Lower leg skin (tissue), 2 donors: ENCODE results near the genes FOCAD, IFNA21, IFNA10 and CDKN2B.

DNA sequence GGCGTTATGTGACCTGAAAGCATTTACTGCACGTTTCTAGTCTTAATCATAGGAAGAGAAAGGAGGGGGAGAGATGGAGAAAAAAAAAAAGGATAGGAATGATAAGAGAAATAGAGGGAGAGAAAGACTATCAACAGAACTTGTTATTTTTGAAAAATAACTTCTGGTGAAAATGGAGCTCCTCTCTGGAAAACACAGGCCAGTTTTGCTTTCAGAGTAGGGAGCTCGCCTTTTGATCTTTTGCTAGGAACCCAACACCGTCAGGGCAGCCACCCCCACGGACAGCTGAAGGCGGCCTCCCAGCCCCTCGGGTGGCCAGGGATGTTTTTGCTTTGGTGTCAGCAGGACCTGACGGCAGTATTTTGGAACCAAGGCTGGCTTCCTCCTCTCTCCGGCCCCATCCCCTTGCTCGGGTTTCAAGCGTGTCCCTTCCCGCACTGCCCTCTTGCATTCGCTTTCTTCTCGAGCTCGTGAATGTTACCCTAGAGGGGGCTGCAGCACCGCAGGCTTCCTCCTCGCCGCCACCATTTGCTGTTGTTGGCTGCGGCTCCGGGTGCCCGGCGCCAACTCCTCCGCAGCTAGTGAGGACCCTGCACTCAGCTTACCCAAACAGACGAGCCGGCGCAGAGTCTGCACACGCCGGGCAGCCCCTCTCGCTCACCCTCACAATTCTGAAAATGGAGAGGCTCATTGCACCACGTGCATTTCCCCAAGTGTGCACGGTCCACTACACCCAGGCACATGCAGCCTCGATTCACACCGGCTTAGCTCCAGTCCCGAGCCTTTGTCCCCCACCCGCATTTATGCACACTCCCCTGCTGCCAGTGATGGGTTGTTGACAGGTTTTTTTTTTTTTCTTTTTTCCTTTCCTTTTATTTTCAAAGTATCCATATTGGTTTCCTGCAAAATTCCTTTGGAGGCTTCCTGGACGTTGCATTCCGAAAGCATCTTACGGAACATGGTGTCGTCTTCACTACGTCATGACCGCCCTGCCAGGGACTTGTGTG, 35.5 kb upstream of the ADAMTSL1 start:
- PRO-cap, result unidirectional peak, minus-strand start at position 439 of the sequence
- RAMPAGE, long total RNA, 2 experiments, result no peak in any of the 2 experiments

- PRO-cap, result no peak
- RAMPAGE, long total RNA, 2 experiments, result no peak in any of the 2 experiments
Observed at GRCh38 chr9:19050252-19050398, 898 bp downstream of the RRAGA start.

DNA sequence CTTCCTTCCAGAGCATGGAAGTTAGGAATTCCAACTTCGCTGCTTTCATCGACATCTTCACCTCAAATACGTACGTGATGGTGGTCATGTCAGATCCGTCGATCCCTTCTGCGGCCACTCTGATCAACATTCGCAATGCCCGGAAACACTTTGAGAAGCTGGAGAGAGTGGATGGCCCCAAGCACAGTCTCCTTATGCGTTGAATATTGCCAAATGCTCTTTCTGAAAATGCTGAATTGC, 1.1 kb downstream of the RRAGA start:
- PRO-cap, result no peak
- RAMPAGE, long total RNA, 2 experiments, result no peak in any of the 2 experiments

DNA sequence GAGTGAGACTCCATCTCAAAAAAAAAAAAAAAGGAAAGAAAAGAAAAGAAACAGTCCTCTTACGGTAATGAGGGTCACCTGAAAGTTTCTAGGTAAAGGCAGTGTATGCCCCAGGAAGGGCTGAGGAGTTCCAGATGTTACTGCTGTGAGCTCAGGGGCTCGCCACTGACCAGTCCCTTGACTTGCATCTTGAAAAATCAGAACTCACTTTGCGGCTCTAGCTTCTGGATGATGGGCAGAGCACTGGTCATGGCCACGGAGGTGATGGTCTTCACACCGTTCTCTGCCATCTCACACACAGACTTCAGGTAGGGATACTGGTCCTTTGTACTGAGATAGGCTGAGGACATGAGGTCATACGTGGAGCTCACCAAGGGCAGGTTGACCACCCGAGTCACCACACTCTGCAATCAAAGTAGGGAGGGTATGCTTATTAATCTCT, 1.4 kb downstream of the PLIN2 start:
- PRO-cap, result no peak
- RAMPAGE, long total RNA, 2 experiments, result no peak in any of the 2 experiments

GRCh38 chr9:19450181-19451563, 41.9 kb downstream of the ACER2 start:
- PRO-cap, result no peak
- RAMPAGE, long total RNA, 2 experiments, result no peak in any of the 2 experiments

- PRO-cap, result no peak
- RAMPAGE, long total RNA, 2 experiments, result no peak in any of the 2 experiments
Observed at GRCh38 chr9:20550032-20550764, 72.1 kb downstream of the MLLT3 start.

GRCh38 chr9:20595031-20595767, 27.1 kb downstream of the MLLT3 start:
- PRO-cap, result no peak
- RAMPAGE, long total RNA, 2 experiments, result no peak in any of the 2 experiments

- PRO-cap, result bidirectional peak, plus-strand start at chr9:20622144, minus-strand start at chr9:20621844
- RAMPAGE, long total RNA, 2 experiments, result no peak in any of the 2 experiments
Observed at GRCh38 chr9:20621194-20622279, 762 bp downstream of the MLLT3 start.

DNA sequence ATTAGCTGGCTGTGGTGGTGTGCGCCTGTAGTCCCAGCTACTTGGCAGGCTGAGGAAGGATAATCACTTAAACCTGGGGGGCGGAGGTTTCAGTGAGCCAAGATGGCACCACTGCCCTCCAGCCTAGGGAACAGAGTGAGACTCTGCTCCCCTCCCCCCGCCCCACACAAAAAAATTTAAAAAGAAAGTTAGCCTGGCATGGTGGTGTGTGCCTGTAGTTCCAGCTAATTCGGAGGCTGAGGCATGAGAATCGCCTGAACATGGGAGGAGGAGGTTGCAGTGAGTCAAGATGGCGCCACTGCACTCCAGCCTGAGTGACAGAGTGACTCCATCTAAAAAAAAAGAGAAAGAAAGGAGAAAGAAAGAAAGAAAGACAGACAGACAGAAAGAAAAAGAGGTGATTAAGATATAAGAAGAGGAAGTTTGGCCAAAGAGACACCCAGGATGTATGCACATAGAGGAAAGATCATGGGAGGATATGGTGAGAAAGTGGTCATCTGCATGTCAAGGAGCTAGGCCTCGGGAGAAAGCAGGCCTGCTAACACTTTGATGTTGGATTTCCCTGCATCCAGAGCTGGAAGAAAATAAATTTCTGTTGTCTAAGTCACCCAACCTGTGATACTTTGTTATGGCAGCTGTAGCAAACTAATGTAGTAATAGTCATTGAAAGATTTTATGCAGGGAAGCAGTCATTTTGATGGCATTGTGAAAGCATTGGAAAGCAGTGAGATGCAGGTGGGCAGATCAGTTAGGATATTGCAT, 24.8 kb upstream of the FOCAD start:
- PRO-cap, result no peak
- RAMPAGE, long total RNA, 2 experiments, result no peak in any of the 2 experiments

- PRO-cap, result bidirectional peak, plus-strand start at chr9:20683637, minus-strand start at chr9:20683472; bidirectional peak, plus-strand start at chr9:20684285, minus-strand start at chr9:20684092
- RAMPAGE, long total RNA, 2 experiments, result start-site peak on the plus strand in 1 of 2 experiments, at chr9:20684218-20684282 at its widest, 77 reads per replicate
Observed at GRCh38 chr9:20683378-20684384, at the start of gene FOCAD. Gene FOCAD (plus strand): TSS chr9:20684259.

- PRO-cap, result no peak
- RAMPAGE, long total RNA, 2 experiments, result no peak in any of the 2 experiments
Observed at GRCh38 chr9:20732129-20732567, 48.1 kb downstream of the FOCAD start.

DNA sequence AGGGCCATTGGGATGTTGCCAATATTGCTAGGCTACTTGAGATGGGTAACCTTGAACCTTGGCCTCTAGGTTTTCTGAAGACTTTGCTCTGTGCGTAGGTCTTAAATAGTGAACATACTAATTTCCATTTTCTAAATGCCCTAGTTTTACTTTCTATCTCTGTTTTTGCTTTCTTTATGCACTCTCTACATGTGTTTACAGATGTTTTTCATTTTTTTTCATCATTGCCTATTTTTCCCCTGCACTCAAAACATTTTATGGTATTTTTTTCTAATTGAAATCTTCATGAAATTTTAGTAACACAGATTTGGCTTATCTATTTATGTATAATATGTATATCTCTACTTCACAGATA, at the start of gene IFNA21:
Gene IFNA21 (minus strand): TSS at position 56 of the 355 bp plus-strand sequence.
- PRO-cap, result no peak
- RAMPAGE, long total RNA, 2 experiments, result no peak in any of the 2 experiments

- PRO-cap, result no peak
- RAMPAGE, long total RNA, 2 experiments, result no peak in any of the 2 experiments
Observed at GRCh38 chr9:21206882-21207373, at the start of gene IFNA10. Gene IFNA10 (minus strand): TSS chr9:21207143.

DNA sequence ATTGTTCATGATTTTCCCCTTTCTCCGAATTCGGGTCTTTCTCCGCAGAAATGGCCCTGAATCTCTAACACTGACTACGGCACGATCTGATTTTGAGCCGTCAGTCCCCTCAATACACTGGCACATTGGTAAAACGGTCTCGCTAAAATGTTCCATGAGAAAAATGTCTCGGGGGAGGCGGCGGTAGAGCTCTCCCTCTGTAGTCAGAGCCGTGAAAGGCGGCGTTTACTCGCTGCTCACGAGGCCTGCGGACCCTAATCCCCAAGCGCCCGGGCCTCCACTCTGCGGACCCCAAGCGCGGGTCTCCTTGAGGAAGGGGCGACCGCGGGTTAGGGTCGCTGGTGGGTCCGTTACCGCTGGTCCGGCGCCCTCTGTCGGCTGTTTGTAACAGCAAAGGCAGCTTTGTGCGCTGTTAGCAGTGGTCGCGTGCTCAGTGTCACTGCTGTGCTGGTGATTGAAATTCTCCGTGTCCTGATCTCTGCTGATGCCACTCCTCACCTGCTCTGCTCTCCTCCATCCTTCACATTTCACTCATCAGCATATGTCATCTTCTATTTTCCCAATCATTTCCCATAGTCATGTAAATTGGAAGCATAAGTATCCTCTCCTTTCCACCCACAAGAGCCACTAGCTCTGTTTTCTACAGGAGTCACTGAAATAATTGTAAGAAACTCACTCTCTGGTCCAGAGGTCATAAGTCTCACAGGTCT, 10.9 kb upstream of the IFNA2 start:
- PRO-cap, result no peak
- RAMPAGE, long total RNA, 2 experiments, result no peak in any of the 2 experiments

DNA sequence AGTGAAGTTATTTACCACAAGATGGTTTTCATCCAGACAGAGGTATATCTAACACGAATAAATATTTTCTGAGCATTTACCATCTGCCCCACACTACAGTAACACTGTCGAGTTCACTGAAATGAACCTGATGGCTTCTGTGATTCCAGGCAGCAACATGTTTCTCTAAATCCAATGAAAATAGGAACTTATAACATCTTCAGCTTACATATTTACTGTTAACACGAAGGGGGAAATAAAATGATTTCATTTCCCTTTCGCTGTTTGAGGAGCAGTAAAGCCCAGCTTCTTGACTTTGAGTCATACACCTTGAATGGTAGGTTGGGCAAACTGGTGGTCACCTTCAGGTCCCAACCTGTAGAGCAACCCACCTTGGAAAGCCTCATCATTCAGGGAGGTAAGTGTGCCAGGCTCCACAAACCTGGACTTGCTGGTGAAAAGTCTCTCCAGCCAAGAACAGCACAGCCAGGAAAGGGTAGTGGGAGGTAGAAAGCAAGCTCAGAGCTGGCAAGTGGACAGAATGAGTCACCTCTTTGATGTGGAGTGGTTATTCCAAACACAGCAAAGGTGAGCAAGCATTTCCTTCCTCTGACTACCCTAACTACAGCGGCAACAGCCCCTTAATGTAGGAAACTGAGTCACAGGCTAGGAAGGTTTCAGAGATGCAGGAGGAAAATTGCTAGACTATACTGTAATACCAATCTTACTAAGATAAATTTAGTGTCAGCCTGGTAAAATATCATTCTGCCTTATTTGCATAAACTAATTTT, 117.7 kb upstream of the MTAP start:
- PRO-cap, result no peak
- RAMPAGE, long total RNA, 2 experiments, result no peak in any of the 2 experiments

- PRO-cap, result no peak
- RAMPAGE, long total RNA, 2 experiments, result no peak in any of the 2 experiments
Observed at GRCh38 chr9:21803665-21803950, 1.2 kb downstream of the MTAP start.

DNA sequence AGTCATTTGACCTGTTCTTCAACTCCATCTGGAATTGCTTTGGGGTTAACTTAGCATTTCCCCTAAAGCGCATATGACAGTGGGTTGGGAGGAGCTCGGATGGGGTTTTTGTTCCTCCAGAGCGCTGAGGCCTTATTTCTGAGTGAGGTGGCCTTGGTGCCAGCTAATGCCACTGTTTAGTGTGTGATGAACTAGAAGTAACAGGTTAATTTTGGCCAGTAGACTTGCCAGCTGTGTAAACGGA, 34.1 kb downstream of the MTAP start:
- PRO-cap, result no peak
- RAMPAGE, long total RNA, 2 experiments, result no peak in any of the 2 experiments

- PRO-cap, result no peak
- RAMPAGE, long total RNA, 2 experiments, result no peak in any of the 2 experiments
Observed at GRCh38 chr9:21905957-21906602, 68.6 kb downstream of the CDKN2A start.

DNA sequence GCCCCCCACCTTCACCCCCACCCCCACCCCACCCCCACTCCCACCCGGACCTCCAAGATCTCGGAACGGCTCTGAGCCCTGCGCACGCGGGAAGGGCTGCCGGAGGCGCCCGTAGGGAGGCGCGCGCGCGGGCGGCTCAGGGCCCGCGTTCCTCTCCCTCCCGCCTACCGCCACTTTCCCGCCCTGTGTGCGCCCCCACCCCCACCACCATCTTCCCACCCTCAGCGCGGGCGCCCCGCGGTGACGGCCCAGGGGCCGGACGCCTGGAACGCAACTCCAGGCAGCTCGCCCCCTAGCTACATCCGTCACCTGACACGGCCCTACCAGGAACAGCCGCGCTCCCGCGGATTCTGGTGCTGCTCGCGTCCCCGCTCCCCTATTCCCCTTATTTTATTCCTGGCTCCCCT, 14.6 kb downstream of the CDKN2B start:
- PRO-cap, result no peak
- RAMPAGE, long total RNA, 2 experiments, result no peak in any of the 2 experiments

DNA sequence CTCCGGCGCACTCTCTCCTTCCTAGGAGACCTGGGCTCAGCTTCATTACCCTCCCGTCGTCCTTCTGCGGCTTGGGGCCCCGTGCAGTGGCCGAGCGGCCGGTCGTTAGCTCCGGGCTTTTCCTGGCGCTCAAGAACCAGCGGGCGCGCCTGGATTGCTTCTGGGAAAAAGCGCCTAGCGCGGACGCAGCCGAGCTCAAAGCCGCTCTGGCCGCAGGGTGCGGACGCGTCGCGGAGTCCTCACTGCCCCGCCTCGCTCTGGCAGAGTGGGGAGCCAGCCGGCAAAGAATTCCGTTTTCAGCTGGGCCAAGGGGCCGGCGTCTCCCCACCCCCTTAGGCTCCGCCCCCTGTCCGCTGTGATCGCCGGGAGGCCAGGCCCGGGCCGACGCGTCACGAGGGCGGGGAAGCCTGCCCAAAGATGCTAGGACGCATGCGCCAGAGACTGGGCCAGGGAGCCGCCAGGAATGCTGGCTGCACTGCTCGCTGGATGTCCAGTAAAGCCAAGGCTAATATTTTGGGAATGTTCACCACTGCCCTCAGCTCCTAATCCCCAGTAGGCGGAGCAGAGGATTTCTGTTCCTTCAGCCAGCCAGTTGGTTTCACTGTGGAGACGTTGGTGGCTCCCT, at the start of gene CDKN2B:
Gene CDKN2B (minus strand): TSS at position 267 of the 625 bp plus-strand sequence.
- PRO-cap, result bidirectional peak, plus-strand start at position 437 of the sequence, minus-strand start at position 259 of the sequence
- RAMPAGE, long total RNA, 2 experiments, result start-site peak on the minus strand in 2 of 2 experiments, centred at positions 235 to 270 of the sequence, 277 to 382 reads per replicate